ENCODE measurements around a stretch of chr1.

- PRO-cap, result no peak
Observed at GRCh38 chr1:21749246-21750507, 33.3 kb downstream of the USP48 start.

DNA sequence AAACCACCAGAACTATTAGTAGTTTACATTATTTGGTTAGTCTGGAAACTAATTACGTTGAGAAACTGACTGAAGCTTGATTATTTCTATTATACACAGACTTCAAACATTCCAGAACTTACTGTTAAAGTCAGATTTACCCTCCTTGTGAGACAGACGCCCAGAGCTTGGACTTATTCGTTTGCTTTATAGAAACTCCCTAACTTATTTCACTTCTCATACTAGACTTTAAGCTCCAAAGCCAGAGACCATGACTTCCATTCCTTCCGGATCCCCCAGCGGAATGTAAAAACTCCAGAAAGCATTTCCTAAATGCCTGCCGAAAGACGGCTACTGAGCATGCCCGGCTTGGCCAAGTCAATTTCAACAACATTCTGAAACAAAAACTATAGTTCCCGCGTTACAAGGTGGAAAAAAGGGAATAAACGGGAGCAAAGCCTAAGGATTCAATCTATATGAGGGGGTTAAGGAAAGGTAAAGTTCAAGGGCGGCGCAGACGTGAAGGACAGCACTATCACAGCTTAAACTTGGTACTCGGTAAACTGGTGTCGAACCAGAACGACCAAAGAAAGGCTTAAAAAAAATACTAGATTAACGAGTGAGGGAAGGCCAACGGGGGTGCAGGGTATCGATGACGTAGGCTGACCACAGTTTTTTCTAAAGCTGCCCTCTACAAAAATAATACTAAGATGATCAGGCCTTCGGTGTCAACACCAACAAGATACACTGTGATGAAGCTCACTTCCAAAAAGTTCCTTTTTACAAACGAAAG is 1.0 kb downstream of the USP48 start:
- PRO-cap, result unidirectional peak, minus-strand start at position 567 of the sequence

- PRO-cap, result unidirectional peak, minus-strand start at chr1:21864341
Observed at GRCh38 chr1:21864086-21864403, 52.0 kb downstream of the LDLRAD2 start.

GRCh38 chr1:21898373-21899123 is 38.6 kb downstream of the HSPG2 start:
- PRO-cap, result no peak

DNA sequence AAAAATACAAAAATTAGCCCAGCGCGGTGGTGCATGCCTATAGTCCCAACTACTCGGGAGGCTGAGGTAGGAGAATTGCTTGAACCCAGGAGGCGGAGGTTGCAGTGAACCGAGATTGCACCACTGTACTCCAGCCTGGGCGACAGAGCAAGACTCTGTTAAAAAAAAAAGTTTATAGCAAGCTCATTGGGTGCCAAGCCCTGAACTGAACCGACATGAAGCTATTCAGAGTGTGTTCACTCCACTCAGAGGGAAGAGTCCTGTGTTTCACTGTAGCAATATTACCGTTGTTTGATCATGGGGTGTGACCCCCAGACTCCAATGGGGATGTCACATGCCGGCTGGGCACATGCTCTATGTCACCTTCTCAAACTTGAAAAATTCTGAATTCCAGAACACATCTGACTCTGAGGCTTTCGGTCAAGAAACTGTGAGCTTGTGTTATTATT is 36.4 kb downstream of the HSPG2 start:
- PRO-cap, result no peak

DNA sequence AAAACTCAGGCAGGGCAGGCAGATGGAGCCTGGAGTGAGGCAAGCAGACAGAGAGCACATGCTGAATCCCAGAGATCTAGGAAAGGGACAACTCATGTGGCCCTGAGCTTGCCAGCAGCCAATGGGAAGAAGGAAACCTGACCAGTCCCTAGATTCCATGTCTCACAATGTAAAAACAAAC is 27.9 kb downstream of the HSPG2 start:
- PRO-cap, result no peak

- PRO-cap, result no peak
Observed at GRCh38 chr1:22018965-22019603, 17.6 kb downstream of the CELA3A start.

- PRO-cap, result no peak
Observed at GRCh38 chr1:22024753-22025327, 23.4 kb downstream of the CELA3A start.

GRCh38 chr1:22162976-22163578 is 20.2 kb upstream of the WNT4 start:
- PRO-cap, result no peak

- PRO-cap, result no peak
Observed at GRCh38 chr1:22447489-22448323, 3.9 kb upstream of the ZBTB40 start.

- PRO-cap, result no peak
Observed at GRCh38 chr1:22529951-22530645, 33.2 kb upstream of the EPHA8 start.

DNA sequence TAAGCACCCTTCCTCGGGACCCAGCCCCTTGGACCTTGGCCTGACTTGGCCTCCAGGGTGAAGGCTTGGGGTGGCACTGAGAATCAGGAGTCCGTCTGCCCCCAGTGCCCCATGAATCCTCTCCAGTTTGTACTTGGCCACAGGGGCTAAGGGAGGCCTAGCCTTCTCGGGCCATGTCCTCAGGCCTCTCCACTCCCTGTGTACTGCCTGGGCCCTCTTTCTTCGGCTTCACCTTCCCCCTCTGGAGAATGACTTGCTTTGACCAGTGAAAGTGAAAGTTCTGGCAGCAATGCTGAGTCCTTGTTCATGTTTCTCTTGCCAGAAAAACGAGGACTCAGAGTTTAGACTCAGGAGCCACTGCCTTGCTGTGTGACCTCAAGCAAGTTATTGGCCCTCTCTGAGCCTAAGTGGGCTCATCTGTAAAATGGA is 1.4 kb downstream of the C1QA start:
- PRO-cap, result no peak

- PRO-cap, result no peak
Observed at GRCh38 chr1:23068327-23068913, 49.2 kb downstream of the KDM1A start.

GRCh38 chr1:23152864-23153837 is 64.2 kb downstream of the HTR1D start:
- PRO-cap, result no peak

- PRO-cap, result no peak
Observed at GRCh38 chr1:23318464-23318835, 25.6 kb downstream of the HNRNPR start.

DNA sequence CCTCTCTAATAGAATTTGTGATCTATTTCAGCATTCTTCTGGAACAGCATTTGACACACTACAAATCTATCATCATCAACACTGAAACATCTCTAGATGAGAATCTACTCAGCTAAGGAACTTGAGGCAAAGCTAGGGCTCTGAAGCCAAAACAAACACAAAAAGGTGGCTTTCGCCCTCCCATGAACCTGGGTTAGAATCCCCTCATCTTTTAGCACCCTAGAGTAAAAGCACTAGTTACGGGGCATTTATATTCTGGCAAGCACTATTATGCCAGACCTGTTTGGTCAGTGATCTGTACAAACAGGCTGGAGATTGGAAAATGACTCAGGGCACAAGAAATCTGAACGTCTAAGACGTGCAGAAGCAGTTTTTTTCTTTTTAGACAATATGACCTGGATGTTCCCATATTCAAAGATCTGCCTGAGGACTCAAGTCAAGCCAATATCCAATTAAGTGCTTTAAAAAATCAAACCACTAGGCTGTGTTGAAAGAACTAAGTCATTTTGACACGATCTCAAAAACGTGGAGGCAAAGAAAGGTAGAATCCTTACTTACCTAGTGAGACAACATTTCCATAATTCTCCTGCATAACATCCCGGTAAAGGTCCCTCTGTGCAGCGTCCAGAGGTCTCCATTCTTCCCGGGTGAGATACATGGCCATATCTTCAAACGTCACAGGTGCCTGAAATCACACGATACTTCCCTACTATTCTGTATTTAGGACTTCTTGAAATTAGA is 3.0 kb downstream of the ZNF436 start:
- PRO-cap, result no peak

DNA sequence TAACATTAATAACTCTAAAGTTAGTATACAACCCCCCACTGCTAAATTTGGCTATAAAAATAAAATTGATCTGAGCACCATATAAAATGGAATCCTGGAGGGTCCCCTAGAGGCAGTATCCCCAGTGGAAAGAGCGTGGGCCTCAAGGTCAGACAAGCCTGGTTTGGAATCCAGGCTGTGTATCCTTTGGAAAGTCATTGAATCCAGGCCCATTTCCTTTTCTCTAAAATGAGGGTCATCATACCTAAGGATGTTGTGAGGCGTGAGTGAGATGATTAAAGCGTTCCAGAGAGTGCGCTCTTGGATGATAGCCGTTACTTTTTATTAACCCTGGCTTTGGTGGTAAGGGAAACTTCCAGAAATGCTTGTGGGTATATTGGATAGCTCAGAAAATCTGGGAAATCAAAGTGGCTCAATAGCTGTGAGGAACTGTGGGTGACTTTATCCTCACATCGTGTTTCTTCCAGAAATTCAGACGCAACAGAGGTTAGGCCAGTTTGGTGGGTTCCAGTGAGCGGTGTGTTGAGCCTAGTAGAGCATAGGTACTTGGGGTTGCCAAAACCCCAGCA is 737 bp upstream of the ZNF436 start:
- PRO-cap, result no peak

GRCh38 chr1:23534798-23535267 is 3.8 kb upstream of the E2F2 start:
- PRO-cap, result no peak

- PRO-cap, result bidirectional peak, plus-strand start at chr1:23555125, minus-strand start at chr1:23554932
Observed at GRCh38 chr1:23554778-23555689, 4.3 kb downstream of the ID3 start.

GRCh38 chr1:23557933-23558762 is 1.2 kb downstream of the ID3 start:
- PRO-cap, result bidirectional peak, plus-strand start at chr1:23558178, minus-strand start at chr1:23558131; bidirectional peak, plus-strand start at chr1:23558370, minus-strand start at chr1:23558282; bidirectional peak, plus-strand start at chr1:23558618, minus-strand start at chr1:23558492